Subcutaneous preadipocyte (primary cell): ENCODE results near the gene DHX35.

DNA sequence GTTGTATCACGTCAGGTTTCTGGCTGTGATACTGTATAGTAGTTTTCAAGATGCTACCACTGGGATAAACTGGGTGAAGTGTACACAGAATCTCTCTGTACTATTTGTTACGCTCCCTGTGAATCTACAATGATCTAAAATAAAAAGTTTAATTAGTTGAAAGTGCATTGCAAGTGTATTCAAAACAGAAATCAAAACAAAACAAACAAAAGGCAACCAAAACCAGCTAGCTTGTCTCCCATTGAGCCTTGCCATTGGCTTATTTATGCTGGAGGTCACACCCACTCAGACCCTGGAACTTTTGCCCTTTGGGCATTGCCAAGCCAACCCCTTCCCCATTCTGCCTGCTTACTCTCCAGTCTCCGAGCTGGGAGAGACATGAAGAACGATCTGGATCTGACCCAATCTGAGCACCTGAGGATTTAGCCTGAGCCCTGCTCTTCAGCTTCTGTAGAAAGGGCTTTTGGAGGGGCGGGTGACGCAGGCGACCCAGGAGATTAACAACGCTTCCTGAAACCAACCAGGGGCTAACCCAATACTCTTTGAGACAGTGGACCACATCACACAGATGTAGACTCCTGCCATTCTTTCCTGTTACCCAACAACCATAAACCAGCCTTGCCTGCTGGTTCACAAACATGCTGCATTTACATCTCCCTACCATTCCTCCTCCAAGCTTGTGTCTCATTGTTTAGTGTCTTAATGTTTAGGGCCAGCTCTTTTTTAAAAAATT, 28.1 kb downstream of the PPP1R16B start:
- CAGE, long polyA plus RNA = no peak

DNA sequence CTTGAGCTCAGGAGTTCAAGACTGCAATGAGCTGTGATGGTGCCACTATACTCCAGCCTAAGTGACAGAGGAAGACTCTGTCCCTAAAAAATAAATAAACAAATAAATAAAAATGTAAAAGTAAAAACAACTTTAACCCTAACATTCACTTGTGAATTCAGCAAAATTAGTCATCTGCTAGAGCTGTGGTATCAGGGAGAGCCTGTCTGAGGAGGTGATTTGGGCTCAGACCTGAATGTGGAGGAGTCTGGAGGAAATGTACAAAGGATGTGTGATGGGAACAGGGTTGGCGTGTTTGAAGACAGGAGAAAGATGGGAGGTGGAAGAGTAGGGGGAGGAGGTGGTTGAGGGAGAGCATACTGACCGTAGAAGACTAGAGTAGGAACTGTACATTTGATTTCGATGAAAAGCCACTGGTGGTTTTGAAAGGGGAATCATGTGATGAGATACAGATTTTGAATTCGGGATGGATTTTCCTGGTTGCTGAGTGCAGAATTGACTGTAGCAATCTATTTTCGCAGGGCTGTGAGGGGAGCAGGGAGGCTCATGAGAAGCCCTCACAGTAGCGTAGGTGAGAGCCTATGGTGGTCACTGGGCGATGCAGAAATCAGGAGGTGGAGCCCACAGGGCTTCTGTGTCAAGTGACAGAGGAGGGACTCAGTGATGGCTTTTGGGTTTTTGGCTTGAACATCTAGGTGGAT, 40.0 kb downstream of the PPP1R16B start:
- CAGE, long polyA plus RNA = no peak

DNA sequence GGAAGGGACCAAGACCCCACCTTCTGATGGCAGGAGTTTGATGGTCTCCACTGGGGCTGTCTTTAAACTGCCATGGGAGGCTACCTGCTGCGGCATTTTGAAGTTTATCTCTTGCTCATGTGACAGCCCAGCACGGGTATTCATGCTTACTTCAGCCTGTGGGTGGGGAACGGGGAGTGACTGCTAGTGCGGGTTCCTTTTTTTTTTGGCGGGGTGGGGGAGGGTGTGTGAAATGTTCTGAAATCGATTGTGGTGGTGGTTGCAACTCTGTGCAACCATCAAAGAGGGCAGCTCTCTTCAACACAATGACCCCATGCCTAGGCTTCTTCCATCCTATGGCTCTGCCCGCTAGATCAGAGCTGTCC, 53.6 kb downstream of the PPP1R16B start:
- CAGE, long polyA plus RNA = no peak

DNA sequence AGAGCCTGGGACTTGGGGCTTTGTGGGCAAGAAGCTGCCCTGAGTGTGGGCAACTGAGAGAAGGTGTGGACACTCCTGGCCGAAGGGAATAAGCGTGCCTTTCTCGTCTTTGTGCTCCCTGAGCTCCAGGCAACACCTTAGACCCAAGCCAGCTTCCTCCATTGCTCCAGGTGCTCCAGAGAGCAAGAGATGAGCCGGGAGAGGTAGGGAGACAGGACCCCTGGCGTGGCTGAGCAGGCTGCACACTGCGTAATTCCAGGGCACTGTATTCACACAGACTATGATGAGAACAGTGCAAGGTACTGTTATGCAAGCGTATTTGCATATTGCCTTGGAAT, 42.3 kb upstream of the FAM83D start:
- CAGE, long polyA plus RNA = no peak

DNA sequence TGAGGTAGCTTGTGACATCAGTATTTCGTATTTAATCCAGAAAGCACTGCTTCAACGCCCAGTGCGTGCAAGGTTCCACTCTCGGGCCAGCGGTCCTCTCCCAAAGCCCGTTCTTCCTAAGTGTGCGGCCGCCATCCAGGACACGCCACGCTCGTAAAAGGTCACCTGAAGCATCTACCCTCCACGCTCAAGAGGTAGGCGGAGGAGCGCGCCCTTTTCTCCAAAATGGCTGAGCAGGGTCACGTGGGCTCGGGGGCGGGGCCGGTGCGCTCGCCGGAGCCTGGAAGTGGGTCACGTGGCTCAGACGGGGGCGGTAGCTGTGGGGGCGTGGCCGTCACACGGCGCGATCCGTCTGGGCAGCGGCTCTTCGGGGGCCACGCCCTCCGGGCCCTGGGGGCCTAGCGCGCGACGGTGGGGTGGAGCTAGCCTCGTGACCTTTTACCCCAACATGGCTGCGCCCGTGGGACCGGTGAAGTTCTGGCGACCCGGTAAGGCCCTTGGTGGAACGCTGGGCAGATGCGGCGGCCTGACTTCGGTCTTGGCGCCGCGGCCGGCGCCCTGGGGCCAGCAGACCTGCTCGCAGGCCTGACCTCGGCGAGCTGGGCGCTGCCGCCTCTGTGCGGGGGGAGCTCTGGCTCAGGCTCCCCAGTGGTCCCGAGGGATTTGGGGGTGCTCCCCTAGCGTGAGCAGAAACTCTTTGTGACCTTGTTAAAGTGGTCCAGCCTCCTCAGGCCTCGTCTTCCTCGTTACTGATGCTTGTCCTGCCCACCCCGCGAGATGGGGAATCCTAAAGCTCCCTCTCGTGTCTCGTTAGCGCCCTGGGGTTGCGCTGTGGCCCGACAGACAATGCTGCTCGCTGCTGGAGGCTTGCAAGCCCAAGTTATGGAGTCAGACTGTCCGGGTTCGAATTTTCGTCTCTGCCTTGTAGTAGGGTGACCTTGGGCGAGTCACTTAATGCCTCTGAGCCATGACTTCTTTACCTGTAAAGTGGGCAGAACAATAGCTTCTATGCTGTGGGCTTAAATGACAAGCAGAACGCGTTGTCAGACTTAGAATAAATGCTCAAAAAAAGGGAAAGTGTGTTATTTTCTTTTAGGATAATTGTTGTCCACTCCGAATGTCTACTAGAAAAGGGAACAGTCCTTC, at the start of gene DHX35:
Gene DHX35 (plus strand): TSS at position 425 of the 1,146 bp plus-strand sequence.
- CAGE, long polyA plus RNA = no peak

GRCh38 chr20:39042479-39042955, 80.4 kb downstream of the DHX35 start:
- CAGE, long polyA plus RNA = no peak

DNA sequence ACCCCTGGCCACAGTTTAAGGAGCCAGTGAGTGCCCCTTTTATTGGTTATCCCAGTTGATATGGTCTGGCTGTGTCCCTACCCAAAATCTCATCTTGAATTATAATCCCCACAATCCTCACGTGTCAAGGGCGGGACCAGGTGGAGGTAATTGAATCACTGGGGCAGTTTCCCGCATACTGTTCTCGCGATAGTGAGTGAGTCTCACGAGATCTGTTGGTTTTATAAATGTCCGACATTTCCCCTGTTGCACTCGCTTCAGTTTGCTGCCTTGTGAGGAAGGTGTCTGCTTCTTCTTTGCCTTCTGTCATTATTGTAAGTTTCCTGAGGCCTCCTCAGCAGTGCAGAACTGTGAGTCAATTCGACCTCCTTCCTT, 116.5 kb downstream of the DHX35 start:
- CAGE, long polyA plus RNA = no peak

DNA sequence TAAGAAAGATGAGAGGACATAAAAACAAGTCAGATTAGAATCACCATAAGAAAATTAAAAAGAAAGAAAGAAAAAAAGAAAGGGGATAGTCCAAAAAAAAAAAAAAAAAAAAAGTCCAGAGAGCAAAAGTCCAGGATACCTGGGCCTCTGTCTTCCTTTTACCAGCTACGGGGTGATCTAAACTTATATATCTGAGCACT, 795.2 kb downstream of the DHX35 start:
- CAGE, long polyA plus RNA = no peak

DNA sequence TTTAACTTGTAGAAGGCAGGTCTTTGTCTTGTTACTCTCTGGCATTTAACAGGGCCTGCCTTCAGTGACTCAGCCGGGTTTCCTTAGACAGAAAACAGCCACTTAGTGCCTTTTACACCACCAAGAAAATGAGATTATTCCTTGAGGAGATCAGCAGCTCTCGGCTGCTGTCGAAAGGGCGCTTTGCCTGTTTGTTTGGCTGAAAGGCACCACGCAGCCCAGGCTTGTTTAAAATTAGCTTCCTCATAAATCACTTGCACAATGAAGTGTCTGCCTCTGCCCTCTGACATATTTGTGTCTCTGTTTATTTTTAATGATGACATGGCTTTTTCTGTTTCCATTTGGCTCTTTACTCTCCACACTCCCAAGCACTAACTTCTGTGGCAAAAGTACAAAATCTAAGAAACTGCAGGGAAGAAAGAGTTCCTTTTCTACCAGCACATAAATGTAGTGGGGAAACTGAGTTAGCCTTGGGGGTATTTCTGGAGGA, 702.5 kb downstream of the MAFB start:
- CAGE, long polyA plus RNA = no peak

DNA sequence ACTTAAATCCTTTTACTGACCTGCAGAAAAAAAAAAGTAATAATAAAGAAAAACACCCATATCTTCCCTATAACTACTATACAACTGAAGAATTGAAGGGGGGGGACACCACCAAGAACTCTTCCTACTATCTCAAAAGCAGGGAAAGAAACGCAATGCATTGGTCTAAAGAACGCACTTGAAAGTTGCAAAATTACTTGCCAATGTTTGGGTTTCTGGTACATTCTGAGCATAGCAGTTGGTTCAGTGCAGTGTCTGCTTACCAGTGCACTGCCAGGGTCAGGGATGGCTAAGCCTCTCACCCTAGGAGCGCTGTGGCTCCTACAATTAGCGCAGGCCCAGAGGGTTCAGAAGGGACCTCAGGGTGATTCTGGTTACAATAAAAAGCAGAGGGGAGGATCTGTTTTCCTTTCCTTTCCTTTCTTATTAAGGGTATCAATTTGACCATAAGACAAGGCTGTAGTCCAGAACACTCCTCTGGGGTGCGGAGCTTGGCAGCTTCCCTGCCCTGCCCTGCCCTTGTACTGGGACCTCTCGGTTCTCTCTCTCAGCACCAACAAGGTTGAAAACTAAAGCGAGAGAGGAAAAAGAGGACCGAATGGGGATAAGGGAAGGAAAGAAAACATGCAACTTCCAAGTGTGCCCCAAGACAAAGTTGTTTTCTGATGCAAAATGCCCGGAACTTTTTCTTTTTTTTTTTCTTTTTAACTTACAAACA, 2.6 kb downstream of the MAFB start:
- CAGE, long polyA plus RNA = no peak

- CAGE, long polyA plus RNA = no peak
Measured at GRCh38 chr20:40991112-40992046, 37.2 kb upstream of the TOP1 start.

GRCh38 chr20:41017658-41018197, 10.9 kb upstream of the TOP1 start:
- CAGE, long polyA plus RNA = no peak

GRCh38 chr20:41034079-41034712, 5.6 kb downstream of the TOP1 start:
- CAGE, long polyA plus RNA = no peak

GRCh38 chr20:41248642-41249337, 68.7 kb downstream of the ZHX3 start:
- CAGE, long polyA plus RNA = no peak

DNA sequence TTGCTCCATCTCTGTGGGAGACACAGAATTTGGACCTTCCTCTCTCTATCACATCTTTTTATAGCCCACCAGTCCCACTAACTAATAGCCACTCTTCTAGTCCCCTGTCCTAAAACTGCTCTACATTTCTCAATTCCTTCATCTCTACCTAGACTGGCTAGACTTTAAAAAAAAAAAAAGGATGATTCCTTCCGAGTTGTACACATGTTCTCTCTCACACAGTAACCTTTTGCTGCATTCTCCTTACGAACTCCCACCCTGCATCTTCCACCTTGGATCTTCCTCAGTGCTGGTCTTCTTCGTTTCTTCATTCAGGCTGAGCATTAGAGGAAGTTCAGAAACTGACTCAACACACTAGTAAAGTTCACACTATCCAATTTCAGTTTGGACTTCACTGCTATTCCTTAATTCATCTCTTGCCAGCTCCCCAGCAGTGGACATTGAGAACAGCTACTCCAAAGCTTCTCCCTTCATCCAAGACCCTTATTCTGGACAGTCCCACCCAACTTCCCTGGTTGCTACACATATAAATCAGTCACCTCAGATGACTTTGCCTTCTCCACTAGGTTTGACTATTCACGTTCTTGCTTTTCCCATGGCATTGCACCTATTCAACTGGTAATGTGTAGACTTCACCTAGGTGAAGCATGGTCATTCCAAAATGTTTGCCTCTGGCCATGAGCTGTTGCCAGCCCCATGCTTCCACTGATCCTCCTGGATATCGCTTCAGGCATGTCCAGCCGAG, 103.7 kb upstream of the EMILIN3 start:
- CAGE, long polyA plus RNA = no peak

- CAGE, long polyA plus RNA = no peak
Measured at GRCh38 chr20:41594396-41595229, 23.6 kb downstream of the CHD6 start.

GRCh38 chr20:41621180-41621445, 2.9 kb upstream of the CHD6 start:
- CAGE, long polyA plus RNA = no peak

DNA sequence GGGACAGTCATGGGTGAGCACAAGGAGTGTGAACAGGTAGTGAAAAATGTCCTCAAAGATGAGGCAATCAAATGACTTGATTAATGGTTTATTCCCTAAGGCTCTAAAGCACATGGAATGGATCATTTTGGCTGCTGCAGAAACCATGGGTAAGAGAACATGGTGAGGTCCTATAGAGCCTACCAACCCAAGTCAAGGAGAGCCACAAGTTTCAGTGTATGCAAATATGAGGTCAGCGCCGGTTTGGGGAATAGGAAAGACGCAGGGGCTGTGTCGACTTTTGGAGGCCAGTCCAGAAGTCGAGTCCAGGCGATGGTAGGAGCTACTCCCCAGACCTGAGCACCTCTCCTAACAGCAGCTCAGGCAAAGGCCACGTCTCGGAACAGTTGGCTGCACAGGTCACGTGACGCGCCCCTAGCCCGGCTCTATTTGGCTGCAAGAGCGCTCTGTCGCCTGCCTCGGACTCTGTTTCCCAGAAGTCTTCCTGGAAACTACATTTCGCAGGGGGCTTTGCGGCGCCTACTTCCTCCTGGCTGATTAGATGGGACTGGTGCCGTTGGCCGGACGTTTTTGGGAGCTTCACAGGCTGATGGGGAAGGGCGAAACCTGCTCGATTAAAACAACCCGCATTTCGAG, 74.4 kb upstream of the CHD6 start:
- CAGE, long polyA plus RNA = no peak

GRCh38 chr20:43464036-43464724, 6.5 kb downstream of the SRSF6 start:
- CAGE, long polyA plus RNA = no peak

DNA sequence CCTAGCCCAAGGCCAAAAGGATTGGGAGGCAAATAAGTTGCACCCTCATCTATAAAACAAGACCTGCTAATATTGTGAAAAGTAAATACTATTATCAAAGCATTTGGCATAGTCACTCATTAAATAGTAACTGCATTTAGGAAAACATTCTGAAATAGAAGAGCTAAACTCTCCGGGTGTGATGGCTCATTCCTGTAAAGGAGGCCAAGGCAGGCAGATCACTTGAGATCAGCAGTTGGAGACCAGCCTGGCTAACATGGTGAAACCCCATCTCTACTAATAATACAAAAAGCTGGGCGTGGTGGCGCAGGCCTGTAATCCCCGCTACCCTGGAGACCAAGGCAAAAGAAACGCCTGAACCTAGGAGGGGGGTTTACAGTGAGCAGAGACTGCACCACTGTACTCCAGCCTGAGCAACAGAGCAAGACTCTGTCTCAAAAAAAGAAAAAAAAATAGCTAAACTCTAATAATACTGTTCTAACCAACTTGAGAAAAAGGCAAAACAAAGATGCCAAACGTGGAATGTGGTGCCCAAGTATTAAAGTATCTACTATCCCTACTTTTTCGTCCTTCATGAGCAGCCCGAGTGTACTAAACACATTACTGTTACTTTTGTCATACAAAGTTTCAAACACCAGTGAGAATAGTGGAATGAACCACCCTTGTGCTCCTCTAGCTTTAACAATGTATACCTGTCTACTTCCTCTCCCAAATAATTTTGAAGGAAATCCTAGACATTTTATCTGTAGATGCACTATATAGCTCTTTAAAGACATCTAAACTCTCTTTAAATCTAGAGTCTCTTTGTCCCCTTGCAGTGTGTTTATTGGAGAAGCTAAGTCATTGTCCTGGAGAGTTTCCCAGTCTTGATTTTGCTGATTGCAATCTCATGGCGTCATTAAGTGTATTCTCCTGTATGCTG, 8.5 kb downstream of the SRSF6 start:
- CAGE, long polyA plus RNA = no peak